Mammary microvascular endothelial cell (primary cell): ENCODE data around the genes NID1, HEATR1 and ACTN2.

DNA sequence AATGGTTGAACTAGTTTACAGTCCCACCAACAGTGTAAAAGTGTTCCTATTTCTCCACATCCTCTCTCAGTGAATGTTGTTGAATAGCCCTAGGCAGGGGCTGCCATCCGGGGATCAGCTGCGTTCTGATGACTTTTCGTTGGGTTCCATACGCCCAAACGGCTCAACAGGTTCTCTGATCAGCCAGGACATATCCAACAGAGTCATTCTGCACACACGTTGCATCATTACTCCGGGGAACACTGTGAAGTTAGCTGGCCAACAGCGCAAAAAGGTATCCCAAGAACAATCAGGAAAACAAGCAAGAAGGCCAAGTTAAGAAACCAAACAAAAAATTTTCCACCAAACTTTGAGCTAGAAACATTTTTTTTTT, 29.3 kb downstream of the NID1 start:
- RAMPAGE, long total RNA, result no peak

DNA sequence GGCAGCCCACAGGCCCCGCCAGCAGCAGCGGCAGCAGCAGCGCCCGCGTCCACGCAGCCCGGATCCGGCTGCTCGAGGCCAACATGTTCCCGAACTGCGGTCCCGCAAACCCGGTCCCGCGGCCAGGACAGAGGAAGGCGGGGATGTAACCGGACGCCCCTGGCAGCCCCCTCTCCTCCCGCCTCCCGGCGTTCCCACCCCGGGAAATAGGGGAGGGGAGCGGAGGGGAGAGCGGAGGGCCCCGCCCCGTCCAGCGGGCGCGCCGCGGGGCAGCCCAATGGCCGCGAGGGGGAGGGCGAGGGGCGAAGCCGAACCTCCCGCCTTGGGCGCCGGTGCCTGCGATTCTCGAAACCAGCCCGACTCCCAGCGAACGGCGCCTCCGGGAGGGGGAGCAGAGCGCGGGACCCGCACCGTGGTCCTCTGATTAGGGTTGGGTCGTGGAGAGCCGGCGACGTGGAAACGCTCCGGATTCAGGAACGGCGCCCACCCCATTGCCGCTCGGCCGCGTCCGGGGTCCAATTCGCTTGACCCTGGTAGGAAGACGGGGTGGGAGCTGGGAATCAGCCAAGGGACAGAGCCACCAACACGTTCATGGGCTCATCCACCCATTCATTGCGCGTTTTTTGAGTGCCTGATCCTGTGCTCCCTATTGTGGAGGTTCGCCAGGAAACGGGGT, at the start of gene NID1:
Gene NID1, minus strand, starts transcription at position 96 of the 676 bp plus-strand sequence.
- RAMPAGE, long total RNA, result no peak

DNA sequence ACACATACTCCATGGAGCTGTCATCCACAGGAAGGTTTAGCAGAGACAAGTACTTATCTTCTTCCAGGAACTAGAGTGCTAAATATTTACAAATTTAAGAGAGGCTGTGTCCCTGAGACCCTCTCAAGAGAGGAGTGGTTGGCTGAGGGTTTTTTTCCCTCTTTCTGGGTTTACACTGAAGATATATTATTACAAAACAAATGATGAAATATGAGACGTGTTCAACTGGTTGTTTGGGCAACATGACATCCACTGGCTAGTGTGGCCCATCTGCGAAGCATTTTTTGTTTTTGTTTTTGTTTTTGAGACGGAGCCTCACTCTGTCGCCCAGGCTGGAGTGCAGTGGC, 25.9 kb upstream of the NID1 start:
- RAMPAGE, long total RNA, result no peak

DNA sequence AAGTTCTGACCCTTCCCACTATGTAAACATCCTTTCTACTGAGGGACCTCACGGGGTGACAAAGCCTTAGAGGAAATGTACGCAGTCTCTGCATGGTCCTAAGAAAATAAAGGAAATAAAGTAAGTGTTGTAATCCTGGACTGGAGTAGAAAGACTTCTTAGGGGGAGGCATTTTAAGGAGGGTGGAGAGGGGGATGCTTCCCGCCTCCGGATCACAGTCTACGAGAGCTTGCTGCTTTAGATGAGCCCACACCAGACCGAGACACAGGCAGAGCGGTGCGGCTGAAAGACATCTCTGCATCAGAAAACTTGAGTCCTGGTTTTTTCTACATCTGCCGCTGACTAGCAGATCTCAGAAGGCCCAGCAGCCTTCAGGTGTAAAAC, 22.3 kb upstream of the GPR137B start:
- RAMPAGE, long total RNA, result no peak

DNA sequence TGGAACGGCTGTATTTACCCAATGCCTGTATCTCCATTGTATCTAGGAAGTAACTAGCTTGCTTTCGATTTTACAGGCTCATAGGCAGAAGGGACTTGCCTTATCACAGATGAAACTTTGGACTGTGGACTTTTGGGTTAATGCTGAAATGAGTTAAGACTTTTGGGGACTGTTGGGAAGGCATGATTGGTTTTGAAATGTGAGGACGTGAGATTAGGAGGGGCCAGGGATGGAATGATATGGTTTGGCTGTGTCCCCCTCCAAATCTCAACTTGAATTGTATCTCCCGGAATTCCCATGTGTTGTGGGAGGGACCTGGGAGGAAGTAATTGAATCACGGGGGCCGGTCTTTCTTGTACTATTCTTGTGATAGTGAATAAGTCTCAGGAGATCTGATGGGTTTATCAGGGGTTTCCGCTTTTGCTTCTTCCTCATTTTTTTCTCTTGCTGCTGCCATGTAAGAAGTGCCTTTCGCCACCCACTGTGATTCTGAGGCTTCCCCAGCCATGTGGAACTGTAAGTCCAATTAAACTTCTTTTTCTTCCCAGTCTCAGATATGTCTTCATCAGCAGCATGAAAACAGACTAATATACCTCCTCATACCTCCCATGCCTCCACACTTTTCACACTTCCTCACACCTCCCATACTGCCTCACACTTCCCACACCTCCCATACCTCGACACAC, 21.0 kb downstream of the GPR137B start:
- RAMPAGE, long total RNA, result no peak

- RAMPAGE, long total RNA, result no peak
These were observed 827 bp downstream of the LGALS8 start for GRCh38 chr1:236524414-236525203.

- RAMPAGE, long total RNA, result no peak
These were observed 25.7 kb downstream of the LGALS8 start for GRCh38 chr1:236549543-236549906.

DNA sequence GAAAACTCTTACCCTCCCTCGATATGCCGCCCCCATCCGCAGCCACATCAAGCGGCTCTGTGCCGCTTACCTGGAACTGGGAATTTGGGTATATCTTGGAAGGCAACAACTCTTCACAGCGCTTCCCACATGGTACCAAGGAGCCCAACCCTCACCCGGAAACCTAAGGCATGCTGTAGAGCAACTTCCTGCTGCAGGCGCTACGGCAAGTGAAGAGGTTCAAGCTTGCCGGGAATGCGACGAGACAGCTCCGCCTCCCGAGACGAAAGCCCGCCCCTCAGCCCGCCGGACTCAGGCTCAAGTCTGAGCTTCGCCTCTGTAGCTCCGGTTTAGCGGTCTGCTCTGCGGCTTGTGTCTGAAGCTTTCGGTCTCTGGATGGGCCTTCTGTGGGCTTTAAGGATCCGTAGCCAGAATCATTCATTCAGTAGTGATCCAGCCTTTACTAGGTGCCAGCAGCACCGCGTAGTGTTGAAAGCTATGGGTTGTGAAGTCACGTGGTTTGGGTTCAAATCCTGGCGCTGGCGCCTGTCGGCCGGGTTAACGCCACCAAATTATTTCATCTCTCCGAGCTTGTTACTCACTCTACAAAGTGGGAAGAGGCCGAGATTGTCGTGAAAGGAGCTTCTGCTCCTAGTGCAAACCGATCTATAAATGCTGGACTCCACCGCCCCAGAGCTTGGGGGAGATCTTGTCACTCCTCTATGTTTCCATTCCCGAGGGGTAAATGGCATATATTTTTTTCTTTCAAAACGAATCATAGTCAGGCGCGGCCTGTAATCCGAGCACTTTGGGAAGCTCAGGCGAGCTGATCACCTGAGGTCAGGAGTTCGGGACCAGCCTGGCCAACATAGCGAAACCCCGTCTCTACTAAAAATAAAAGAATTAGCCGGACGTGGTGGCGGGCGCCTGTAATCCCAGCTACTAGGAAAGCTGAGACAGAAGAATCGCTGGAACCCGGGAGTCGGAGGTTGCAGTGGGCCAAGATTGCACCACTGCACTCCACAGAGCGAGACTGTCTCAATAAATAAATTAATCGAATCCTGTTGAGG, at the start of gene HEATR1:
Gene HEATR1, minus strand, starts transcription at position 165 of the 1,049 bp plus-strand sequence.
- RAMPAGE, long total RNA, result start-site peak on the minus strand centred at position 152 of the sequence, 30 bp wide, 721 and 121 reads in 2 replicates

DNA sequence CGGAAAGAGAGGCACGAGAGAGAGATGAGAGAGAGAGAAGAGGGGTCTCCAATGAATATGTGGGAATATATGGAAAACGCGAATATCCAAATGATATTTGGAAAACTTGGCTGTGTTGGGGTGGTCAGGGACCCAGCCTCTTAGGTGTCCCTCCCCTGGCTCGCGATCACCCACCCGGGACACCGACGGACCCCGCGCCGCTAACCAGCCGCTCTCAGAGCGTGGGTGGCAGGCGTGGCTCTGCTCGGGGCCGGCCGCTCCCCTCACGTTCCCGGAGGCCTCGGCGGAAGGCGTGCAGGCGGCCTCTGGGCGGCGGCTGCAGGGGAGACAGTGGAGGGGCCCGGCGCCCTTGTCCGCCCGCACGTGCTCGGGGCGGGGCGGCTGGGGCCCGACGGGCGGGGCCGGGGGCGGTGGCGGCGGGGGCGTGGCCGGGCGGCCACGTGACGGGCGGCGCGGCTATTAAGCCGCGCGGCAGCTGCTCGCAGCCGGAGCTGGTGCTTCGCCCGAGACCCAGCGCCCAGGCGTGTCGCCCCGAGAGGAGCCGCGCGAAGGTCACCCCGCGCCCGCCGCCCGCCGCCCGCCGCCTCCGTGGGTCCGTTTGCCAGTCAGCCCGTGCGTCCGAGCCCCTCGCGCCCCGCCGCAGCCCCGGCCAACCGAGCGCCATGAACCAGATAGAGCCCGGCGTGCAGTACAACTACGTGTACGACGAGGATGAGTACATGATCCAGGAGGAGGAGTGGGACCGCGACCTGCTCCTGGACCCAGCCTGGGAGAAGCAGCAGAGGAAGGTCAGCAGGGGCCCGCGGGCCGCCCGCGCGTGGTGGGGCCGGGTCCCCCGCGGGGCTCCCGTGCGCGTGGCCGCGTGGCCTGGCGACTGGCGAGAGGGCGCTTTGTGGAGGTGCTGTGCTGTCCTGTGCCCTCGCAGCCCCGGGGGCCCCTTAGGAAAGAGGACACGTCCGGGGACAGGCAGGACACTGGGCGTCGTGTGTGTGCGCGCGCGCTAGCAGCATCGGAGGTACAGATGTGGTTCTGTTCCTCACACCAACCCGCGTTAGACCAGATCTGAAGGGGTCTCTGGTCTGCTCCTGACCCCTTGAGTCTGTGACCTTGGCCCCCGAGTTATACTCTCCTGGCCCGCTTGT, at the start of gene ACTN2:
Gene ACTN2, plus strand, starts transcription at position 488 of the 1,142 bp plus-strand sequence.
- RAMPAGE, long total RNA, result no peak

GRCh38 chr1:236897371-236898105, 102.4 kb downstream of the MTR start:
- RAMPAGE, long total RNA, result no peak

GRCh38 chr1:236997164-236998400, 6.7 kb downstream of the MT1HL1 start:
- RAMPAGE, long total RNA, result no peak

DNA sequence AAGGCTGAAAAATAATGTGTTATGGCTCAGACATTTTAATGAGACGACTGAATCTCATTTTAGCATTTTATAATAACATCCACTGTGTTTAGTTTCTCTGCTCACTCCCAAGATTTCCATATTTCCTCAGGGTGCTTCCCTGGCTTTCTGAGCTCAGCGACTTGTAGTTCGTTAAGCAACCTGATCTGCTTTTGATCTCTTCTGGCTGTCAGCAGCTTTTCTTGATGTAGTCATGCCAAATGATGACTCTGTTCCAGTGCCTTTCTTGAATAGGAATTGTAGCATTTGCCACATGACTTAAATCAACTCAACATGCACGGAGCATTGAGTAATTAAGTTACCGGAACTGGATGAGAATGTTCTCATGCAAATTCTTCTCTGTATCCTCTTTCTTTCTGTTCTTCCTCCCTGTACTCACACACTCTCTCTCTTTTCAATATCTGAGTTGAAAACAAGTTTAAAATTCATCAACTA, 246.1 kb downstream of the FMN2 start:
- RAMPAGE, long total RNA, result no peak

GRCh38 chr1:240596556-240596939, 15.4 kb downstream of the GREM2 start:
- RAMPAGE, long total RNA, result no peak

- RAMPAGE, long total RNA, result no peak
These were observed 15.1 kb downstream of the GREM2 start for GRCh38 chr1:240596940-240597138.

GRCh38 chr1:241597371-241598148, 42.6 kb downstream of the CHML start:
- RAMPAGE, long total RNA, result no peak

GRCh38 chr1:241623832-241624658, 16.1 kb downstream of the CHML start:
- RAMPAGE, long total RNA, result no peak

- RAMPAGE, long total RNA, result no peak
These were observed 22.7 kb upstream of the BECN2 start for GRCh38 chr1:241934730-241935372.

DNA sequence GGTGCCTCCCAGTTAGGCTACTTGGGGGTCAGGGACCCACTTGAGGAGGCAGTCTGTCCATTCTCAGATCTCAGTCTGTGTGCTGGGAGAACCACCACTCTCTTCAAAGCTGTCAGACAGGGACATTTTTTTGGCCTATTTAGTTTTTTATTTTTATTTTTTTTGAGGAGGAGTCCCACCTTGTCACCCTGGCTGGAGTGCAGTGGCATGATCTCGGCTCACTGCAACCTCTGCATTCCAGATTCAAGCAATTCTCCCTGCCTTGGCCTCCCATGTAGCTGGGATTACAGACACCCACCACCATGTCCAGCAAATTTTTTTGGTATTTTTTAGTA, 100.0 kb upstream of the MAP1LC3C start:
- RAMPAGE, long total RNA, result no peak

DNA sequence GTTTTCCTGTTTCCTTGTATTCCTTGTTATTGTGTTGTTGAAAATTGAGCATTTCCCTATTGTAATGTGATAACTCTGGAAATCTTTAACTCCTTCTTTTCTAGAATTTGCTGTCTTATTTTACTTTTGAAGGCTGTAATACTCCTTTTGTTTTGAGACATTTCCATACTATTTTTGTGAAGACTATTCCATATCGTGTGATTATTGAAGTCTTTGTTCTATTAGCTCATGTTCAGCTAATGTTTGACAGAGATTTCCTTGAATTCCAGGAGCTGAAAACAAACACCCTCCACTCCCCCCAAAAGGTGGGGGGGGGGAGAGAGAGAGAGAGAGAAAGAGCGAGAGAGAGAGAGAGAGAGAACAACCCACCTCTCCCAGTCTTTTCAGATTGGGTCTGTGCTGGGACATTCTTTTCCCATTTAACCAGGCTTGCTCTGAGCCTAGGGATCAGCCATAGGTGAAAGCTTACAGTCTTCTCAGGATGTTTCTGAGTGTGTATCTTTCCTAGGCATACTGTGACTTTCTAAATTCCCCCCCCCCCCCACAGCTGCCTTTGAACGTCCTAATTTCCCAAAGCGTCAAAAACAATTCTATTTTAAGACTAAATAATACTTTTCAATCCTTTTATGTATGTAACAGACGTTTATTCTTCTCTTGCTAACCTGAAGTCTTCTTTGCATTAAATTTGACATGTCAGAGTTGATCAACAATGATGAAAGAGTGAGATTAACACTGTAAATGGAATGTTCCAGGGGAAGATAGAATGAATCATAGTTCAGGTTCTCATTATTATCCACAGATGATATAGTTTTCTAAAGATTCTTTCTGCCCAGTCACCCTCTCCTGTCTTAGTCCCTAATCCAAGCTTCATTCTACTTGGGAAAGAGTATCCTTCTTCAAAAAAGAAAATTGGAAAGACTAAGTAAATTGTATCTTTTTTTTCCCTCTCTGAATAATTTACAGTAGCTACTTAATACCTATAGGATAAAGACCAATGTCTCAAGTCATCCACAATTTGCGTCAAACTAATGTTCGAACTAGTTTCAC, 38.6 kb downstream of the SDCCAG8 start:
- RAMPAGE, long total RNA, result no peak

- RAMPAGE, long total RNA, result no peak
These were observed 191.5 kb downstream of the SDCCAG8 start for GRCh38 chr1:243447268-243447828.